Panc1 (cell line): Measurements from ENCODE around the gene RAB17.

- RRBS, 2 experiments: no CpG with 5 or more reads among the region's 9 CpGs
Observed at GRCh38 chr2:237357720-237358144, 56.2 kb downstream of the COL6A3 start.

GRCh38 chr2:237361526-237362036, 52.4 kb downstream of the COL6A3 start:
- RRBS, 2 experiments: no CpG with 5 or more reads among the region's 20 CpGs

GRCh38 chr2:237414447-237414846, 483 bp upstream of the COL6A3 start:
- RRBS, 2 experiments: no CpG with 5 or more reads among the region's 8 CpGs

DNA sequence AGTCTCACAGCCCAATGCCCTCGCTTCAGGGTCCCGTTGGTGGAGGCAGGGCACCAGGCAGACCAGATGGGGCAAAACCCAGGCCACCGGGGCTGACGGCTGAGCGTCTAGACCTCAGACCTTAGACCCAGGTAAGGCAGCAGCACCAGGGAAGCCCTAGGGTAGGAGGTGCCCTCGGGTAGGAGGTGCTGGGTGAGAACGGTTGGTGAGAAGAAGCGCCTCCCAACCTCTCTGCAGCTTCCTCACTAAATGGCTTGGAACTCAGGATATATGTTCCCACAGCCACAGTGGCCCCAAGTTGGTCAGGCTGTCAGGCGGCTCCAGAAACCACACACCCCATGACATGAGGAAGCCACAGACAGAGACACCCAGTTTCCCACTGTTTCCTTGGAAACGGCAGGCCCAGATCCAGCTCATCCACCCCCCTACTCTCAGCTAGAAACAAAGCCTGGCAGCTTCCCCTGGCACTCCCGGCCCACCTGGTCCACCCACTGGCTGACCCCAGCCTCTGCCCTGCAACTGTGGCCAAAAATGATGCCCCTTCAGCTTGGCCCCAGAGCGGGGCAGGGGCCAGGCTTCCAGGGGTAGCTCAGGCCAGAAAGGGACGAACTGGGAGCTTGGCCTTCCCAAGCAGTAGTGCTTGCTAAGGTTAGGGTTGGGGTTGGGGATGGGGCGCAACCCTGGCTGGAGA, 13.0 kb upstream of the MLPH start:
- RRBS, 2 experiments: no CpG with 5 or more reads among the region's 14 CpGs

DNA sequence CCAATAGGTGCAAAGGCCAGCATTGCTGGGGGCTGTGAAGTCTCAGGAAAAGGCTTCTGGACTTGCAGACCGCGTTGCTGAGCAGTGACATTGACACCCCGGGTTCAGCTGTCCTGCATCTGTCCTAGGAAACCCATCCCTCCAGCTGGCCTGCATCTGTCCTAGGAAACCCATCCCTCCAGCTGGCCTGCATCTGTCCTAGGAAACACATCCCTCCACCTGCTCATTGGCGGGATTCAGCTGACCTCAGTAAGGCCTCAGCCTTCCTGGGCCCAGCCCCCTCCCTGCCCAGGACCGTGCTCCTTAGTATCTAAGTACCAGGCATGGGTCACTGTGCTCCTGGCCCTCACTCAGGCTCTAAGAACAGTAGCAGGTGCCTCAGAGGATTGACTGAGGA, 1.2 kb downstream of the MLPH start:
- RRBS, 2 experiments: no CpG with 5 or more reads among the region's 5 CpGs

GRCh38 chr2:237537592-237538249, 28.7 kb upstream of the PRLH start:
- RRBS, 2 experiments: no CpG with 5 or more reads among the region's 31 CpGs

GRCh38 chr2:237540271-237540765, 26.1 kb upstream of the PRLH start:
- RRBS, 2 experiments: no CpG with 5 or more reads among the region's 13 CpGs

DNA sequence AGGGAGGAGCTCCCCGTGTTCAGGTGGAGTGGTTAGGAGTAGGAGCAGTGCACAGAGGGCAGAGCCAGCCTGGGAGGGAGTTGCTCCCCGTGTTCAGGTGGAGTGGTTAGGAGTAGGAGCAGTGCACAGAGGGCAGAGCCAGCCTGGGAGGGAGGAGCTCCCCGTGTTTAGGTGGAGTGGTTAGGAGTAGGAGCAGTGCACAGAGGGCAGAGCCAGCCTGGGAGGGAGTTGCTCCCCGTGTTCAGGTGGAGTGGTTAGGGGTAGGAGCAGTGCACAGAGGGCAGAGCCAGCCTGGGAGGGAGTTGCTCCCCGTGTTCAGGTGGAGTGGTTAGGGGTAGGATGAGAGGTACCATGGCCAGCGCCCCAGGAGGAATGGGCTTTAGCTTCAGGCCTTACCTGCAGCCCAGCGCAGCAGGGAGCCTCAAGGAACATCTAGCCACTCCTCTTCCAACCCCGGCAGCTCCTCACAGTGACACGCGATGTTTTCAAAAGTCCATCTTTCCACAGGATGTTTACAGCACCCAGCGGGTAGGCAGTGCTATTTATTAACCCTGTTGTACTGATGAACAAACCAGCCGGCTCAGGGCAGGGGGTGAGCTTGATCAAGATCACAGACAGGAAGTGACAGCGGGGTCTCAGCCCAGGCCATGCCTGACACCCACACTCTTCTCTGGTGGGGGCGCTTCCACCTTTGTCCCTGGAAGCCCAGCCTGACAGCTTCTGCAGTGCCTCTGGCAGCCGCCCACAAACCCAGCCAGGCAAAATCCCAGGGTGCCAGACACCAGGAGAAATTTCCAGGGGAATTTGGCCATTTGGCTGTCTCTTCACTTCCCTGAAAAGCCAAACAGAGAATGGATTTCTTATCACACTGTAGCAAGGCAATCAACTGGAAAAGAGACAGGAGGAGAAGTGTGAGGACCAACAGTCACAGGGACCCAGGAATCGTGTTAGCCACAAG, 18.6 kb upstream of the PRLH start:
- RRBS, 2 experiments: 76% methylated on average over 4 of the region's 16 CpGs; no CpG with 5 or more reads in 1 of the 2 experiments

DNA sequence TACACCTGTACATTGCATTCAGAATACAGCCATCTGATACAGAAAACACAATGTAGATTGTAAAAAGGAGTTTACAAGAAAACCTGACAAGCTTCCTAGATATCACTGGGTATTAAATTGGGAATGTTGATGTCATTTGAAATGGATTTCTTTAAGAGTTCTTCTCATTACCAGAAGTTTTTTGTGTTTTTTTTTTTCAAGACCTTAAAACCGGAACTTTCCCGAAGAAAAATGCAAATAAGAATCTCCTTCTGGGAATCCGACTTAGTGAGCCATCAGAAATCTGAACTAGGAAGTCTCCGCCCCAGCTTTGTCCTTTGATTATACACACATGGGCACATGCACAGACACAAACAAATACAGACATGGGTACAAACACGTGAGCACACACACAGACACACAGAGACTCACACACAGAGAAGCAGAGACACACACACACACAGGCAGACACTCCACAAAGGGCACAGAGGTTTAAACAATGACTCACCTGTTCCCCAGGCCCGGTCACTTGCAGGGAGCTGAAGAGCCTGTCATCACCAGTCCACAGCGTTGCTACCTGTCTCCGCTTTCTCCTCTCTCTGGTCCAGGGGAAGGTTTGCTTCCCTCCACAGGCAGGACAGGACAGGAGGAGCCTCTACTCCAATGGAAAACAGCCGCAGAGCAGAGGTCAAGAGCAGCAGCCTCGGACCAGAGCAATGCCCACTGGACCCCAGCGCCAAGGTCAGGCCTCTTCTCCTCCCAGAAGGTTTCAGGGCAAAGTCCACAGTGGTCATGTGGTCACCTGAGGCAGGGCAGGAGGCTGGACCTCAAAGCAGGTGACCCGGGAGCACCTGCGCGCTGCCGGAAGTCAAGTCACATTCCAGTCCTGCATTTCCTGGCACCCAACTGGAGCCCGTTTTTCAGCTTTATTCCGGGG, at the start of gene RAB17:
RAB17 (minus strand) TSS at position 755 of the 916 bp plus-strand sequence.
- RRBS, 2 experiments: 9 to 29% methylated on average over 3 of the region's 17 CpGs

DNA sequence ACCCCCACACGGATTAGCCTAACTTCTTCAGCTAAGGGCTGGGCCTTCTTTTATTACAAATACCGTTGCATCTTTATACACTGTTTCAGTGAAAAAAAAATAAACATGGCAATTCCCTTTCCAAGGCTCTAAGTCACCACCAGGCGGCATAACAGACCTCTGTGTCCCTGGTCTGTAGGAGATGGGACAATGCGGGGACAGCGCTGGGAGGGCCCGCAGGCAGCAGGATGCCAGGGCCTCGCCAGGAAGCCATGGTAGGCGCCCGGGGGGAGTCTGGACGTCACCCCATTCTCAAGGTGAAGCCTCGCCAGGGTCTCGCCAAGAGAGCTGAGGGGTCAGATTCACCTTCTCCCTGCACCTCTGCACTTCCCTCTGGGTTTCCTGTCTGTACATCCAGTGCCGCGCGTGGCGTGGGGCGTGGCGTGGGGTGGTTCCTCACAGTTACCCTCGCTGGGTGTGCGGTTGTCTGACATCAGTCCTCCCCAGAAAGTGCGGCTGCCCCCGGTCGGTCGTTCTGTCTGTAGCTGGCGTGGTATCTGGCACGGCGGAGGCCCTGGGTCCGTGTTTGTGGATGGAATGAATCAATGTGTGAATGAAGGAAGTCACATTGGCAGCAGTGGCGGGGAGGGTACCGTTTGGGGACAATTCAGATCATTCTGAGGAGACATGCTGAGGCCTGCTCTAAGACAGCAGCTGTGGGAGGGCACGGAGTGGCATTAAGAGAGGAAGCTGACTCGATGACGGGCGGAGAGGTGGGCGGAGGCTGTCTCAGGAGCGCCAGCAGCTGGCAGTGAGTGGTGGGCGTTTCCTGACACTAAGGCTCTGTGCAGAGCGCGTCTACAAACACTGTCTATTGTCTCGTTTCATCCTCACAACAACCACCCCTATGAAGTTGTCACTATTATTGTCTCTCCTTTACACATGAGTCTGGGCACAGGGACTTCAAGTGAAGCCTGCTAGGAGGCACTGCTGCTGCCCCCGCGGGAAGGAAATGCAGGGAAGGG, 46.0 kb downstream of the LRRFIP1 start:
- RRBS, 2 experiments: no CpG with 5 or more reads among the region's 42 CpGs

- RRBS, 2 experiments: no CpG with 5 or more reads among the region's 11 CpGs
Observed at GRCh38 chr2:237676303-237676696, 48.9 kb downstream of the LRRFIP1 start.

- RRBS, 2 experiments: no CpG with 5 or more reads among the region's 12 CpGs
Observed at GRCh38 chr2:237694965-237695944, 67.9 kb downstream of the LRRFIP1 start.

DNA sequence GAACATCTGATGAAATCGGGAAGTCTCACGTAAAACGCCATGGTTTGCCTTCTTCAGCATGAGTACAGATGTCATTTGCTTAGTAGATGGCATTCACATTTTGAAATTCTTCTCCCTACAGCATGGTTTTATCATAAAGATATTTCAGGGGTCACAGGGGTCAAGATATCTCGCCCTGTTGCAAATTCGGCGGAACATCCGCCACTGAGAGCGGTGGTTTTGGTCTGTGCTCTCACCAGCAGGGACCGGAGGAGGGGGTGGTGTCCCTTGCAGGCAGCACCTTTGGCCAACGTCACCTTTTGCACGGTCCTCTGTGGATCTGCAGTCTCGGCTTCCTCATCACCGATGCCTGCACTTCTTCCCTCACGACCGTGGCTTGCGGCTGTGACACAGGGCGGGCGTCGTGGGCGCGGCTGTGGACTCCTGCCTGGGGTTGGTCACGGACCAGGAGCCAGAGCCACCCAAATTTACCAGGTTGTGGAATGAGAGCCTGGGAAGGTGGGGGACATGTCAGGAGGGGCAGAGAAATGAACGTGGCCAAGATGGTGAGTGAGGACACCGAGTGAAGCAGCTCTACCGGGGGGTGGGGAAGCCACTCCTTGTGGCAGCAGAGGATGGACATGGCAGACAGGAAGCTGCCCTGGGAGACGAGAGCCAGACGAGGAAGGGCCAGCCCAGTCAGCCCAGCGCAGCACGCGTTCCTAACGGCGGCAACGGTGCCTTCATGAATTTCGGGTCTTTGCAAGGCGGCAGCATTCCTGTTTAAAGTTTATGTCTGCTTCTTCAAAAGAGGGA, 84.0 kb downstream of the LRRFIP1 start:
- RRBS, 2 experiments: no CpG with 5 or more reads among the region's 35 CpGs

GRCh38 chr2:237721532-237722133, 76.9 kb upstream of the RBM44 start:
- RRBS, 2 experiments: no CpG with 5 or more reads among the region's 10 CpGs

GRCh38 chr2:237860624-237860834, 1.1 kb downstream of the RAMP1 start:
- RRBS, 2 experiments: 68 to 76% methylated on average over 4 to 5 of the region's 9 CpGs

DNA sequence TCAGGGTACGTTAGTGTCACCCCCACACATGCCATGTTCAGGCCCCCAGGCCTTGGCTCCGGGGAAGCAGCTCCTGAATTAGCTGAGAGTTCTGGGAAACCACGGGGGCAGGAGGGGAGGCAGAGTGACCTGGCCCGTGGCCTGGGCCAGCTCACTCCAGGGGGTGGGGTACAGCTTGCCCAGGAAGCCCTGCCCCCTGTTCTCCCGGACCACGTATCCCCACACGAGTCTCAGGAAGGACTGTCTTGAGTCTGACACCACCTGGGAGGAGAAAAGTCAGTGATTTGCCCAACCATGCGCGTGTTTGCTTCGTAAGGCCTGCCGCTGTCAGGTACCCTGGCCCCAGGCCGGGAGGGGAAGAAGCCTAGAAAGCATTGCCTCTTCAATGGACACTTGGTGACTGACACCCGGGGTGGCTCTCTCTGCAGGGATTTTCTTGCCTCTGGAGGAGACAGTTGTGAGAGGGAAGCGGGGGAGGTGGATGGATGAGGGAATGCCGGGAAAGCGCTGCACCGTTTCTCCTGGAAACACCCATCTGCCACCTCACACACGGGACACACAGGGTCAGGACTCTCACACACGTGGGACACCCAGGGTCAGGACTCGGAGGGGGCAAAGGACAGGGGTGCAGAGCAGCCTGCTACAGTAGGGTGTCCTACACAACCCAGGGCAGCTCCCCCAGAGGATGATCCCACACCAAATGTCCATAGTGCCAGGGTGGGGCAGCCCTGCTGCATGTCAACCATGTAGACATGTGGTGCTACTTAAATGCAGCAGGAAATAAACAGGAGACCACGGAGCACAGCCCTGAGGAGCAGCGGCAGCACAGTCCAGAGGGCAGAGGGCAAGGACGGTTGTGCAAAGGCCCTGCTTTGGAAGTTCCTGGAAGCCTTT, 4.8 kb downstream of the RAMP1 start:
- RRBS, 2 experiments: 52 to 66% methylated on average over 3 to 4 of the region's 23 CpGs

DNA sequence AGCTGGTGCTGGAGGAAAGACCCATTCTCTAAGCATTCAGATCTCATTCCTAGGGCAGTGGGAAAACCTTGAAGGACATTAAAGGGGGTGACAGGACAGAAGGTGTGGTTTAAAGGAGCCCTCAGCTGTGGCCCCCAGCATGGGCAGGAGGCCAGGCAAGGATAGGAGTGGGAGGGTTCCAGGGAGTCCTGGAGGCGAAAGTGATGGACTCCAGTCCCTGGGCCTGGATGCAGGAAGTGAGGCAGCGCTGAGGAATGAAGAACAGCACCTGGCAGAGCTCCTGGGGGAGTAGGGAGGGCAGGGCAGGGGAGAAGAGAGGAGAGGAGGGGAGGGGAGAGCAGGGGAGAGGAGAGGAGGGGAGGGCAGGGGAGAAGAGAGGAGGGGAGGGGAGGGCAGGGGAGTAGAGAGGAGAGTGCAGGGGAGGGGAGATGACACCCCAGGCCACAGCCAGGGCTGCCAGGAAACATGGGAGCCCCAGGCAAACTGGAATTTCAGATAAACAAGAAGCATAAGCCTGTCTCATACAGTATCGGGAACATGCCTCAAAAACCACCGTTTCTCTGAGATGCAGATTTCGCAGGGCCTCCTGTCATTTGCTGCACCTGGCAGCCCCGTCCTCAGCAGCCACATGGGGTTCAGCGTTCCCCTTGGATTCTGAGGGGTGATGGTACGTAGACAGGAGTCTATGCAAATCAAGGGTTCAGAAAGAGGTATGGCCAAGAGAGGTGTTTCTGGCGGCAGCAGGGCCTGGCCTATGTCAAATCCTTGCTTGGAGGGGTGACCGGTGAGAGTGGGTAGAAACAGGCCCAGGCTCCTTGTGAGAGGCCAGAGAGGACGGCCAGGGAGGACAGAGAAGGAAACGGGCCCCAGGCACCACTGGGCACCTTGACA, 5.8 kb downstream of the RAMP1 start:
- RRBS, 2 experiments: no CpG with 5 or more reads among the region's 12 CpGs

- RRBS, 2 experiments: 22 to 33% methylated on average over 3 of the region's 8 CpGs
Observed at GRCh38 chr2:237865893-237866360, 6.5 kb downstream of the RAMP1 start.

- RRBS, 2 experiments: no CpG with 5 or more reads among the region's 17 CpGs
Observed at GRCh38 chr2:237874243-237875264, 15.1 kb downstream of the RAMP1 start.

GRCh38 chr2:237894465-237895037, 35.1 kb downstream of the RAMP1 start:
- RRBS, 2 experiments: no CpG with 5 or more reads among the region's 13 CpGs